Fibroblast of the aortic adventitia (primary cell): ENCODE measurements around the genes PSMG2 and CEP192.

GRCh38 chr18:12702810-12703479 is at the start of gene PSMG2:
Gene PSMG2, plus strand, starts transcription at chr18:12703042.
- CAGE, long polyA plus RNA, result no peak

DNA sequence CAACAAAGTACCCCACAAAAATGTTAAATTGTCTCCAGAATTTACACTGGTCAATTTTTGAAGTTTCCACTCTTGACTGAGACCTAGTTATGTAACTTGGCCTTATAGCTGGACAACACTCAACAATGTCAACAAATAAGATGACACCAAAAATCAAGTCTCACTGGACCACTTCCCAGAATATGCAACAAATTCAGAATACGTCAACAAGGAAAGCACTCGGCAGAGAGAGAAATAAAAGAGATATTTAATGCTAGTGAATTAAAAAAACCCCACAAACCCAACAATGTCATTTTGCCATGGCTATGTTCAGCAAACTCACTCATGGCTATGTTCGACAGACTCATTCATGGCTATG is 72.8 kb downstream of the PTPN2 start:
- CAGE, long polyA plus RNA, result no peak

- CAGE, long polyA plus RNA, result no peak
Observed at GRCh38 chr18:12821349-12822052, 62.5 kb downstream of the PTPN2 start.

DNA sequence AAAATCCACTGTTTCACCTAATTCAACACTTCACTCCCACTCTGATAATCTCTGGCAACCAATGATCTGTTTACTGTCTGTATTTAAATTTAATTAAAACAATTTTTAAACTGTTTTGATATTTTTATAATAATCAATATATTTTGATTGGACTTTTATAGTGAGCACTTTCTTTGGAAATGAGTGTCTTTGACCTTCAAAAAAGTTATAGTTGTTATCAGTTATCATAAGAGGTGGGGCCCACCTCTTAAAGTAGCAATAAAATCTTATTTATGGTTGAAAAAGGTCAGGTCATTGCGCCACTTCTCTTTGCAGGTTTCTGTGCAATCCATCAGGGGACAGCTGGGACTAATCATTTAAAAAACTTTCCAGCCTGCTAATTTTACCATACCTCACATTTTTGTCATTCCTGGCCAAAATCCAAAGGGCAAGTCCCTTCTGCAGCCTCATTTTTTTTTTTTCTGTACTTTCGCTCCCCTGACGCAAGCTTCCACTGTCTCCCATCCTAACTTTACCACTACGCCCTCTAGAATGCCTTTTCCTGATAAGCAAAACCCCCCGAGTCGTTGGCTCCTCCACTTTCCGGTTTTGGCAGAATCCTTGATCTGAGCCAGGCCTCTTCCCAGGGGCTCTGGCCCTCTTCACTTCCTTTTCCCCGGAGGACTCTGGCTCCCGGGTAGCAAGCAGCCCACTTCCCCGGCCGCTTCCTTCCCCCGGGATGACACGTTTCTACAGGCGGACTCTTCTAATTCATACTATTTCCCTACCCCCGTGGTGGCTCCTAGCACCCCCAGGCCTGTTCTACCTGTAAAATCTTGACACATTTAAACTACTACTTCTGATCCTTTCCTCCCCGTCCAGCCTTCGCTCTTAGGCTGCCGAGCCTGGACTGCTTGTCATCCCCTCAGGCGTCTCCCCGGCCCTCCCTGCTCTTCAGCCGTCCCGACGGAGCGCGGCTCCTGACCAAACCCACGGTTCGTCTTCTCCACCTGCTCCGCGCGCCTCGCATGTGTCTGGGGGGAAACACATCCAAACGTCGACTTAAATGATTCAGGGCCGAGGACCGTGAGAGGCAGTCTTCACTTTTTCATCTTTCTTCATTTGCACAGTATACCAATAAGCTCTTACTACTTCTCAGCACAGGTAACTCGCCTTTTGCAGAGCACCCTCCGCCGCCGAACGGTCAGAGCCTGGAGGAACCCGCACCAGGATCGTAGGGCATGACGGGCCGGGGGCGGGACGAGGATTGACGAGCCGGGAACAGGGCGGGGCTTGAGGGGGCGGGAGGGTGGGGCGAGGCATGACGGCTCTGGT is 870 bp upstream of the SEH1L start:
- CAGE, long polyA plus RNA, result no peak

- CAGE, long polyA plus RNA, result no peak
Observed at GRCh38 chr18:12991202-12992298, at the start of gene CEP192. Gene CEP192, plus strand, starts transcription at chr18:12991362.

GRCh38 chr18:13185581-13186113 is 32.9 kb upstream of the LDLRAD4 start:
- CAGE, long polyA plus RNA, result no peak

GRCh38 chr18:13217419-13218571 is 765 bp upstream of the LDLRAD4 start:
- CAGE, long polyA plus RNA, result no peak

DNA sequence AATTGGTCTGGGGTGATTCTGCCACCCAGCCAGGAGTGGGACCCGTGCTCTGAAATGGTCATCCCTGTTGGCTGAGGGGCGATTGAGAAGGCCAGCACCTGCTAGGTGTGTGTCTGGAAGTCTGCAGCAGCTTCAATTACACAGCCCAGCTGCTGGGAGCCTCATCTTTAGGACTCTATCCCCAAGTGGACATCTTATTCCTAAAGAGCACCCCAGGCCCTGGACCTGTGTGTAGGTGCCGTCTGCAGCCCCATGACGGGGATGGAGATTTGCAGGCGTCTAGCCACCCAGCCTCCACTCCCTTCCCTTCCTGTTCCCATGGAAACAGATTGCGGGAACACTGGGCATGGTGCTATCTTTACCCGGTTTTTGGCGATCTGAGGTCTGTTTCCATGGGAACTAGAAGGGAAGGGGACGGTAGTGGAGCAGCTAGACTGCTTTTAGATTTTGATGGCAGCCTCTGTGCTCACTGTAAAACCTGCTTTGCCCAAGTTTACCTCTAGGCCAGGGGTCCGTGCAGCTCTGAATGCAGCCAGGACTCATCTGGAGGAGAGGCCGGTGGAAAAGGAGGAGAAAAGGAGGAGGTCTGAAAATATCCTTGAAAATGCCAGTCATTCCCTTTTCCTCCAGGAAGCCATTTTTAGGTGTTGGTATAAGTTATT is 156.2 kb downstream of the LDLRAD4 start:
- CAGE, long polyA plus RNA, result no peak

GRCh38 chr18:13416829-13417274 is 198.3 kb downstream of the LDLRAD4 start:
- CAGE, long polyA plus RNA, result no peak

GRCh38 chr18:13542100-13542448 is 184.3 kb downstream of the FAM210A start:
- CAGE, long polyA plus RNA, result no peak

- CAGE, long polyA plus RNA, result no peak
Observed at GRCh38 chr18:13611677-13612883, 114.3 kb downstream of the FAM210A start.

- CAGE, long polyA plus RNA, result no peak
Observed at GRCh38 chr18:13641299-13642423, 84.7 kb downstream of the FAM210A start.

DNA sequence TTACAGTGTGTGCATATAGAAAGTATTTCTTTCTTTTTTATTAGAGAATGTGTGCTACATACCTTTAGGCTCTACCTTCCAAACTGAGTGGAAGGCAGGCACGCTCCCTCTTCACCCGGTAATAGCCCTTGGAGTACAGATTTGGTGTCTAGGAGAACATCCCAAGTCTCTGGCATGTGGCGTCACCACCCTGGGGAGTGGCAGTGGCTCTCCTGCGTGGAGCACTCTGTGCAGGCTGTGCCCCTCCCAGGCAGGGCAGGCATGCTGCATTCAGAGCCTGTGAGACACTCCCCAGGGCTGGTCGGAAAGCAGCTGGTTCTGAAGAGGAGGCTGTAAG is 193.2 kb downstream of the ANKRD30B start:
- CAGE, long polyA plus RNA, result no peak

DNA sequence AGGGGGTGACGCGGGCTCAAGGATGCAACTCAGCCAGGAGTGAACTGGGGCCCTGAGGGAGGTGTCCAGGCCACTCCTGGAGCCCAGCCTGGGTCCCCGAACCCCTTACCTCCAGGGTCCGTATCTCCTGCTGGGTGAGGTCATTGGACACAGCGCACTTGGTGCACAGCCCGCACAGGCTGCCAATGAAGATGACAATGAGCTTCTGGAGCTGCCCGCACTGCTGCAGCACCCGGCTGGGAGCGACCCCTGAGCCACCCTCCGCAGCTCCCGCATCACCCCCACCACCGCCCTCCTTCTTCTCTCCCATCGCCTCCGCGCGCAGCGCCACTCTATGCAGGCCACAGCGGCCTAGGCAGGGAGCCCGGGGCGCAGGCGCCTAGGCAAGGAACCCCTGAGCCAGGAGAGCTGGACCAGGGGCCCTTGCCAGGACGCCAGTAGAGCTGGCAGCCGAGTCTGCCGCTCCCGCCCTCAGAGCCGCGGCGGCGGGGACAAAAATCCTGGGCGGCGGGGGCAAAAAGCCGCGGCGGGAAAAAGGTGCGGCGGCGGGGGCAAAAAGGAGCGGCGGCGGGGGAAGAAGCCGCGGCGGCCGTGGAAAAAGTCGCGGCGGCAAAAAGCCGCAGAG is 449.6 kb downstream of the ANKRD30B start:
- CAGE, long polyA plus RNA, result no peak

- CAGE, long polyA plus RNA, result no peak
Observed at GRCh38 chr18:21004626-21005204, 106.9 kb downstream of the ROCK1 start.

DNA sequence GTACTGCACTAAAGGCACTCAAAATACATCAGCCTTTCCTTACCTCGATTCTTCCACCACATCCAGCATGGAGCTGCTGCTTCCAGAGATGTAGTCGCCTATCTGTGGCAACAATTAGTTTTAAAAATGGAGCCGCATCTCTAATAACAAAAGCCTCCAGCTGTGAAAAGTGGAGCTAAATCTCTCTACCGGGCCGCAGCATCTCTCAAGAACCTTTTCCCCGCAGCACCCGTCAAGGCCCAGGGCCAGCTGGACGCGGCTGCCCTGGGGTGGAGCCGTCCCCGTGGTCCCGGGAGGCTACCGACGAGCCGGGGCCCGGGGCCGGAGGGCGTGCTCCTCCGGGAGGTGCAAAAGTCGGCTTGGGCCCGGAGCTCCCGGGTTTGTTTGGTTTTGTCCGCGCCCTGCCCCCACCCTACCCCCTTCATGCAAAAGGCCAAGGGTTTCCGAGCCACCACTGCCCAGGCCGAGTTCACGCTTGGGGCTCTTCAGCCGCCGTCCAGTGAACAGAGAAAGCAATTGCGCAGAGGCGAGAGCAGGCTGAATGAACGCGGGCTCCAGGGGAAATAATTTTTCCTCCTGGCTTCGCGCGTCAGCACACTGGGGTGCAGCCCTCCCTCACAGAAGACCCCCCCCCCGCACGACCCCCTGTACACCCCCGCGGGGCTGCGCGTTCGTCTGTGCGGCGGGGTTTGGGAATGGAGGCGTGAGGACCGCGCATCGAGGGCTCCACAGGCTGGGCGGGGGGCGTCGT is 623 bp upstream of the GREB1L start:
- CAGE, long polyA plus RNA, result no peak

DNA sequence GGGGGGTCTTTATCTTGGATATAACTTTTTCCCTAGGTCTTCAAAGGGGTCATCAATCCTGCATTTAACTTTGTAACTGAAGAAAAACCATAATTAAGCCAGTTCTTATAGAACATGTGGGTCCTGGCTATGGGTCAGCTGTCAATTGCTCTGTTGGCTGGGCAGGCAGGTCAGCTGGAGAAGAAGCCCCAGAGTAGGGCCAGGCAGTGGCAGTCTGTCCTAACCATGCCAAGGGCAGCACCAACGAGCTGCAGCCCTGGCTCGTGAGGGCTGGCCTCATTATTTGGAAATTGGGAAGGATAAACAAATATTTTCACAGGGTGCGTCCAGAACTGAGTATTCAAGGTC is 87.9 kb downstream of the GREB1L start:
- CAGE, long polyA plus RNA, result no peak

GRCh38 chr18:21361051-21361709 is 119.1 kb downstream of the GREB1L start:
- CAGE, long polyA plus RNA, result no peak

- CAGE, long polyA plus RNA, result no peak
Observed at GRCh38 chr18:21449837-21450402, 150.6 kb downstream of the ESCO1 start.

- CAGE, long polyA plus RNA, result no peak
Observed at GRCh38 chr18:21599902-21600016, 745 bp downstream of the ESCO1 start.